H4 (cell line): ENCODE results near the gene GPR176.

DNA sequence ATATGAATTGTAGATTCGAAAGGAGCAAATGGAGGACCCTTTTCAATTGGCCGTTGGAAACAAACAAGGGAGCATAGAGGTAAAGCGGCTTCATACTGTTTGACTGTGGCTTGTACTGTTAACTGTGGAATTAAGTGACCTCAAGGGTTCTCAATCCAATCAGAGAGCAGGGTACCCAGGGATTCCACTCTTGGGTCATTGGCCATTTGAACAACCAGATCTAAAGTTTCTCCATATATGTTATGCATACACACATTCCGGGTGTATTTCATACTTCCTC, 823 bp downstream of the CDIN1 start:
- RAMPAGE, long total RNA, result no peak

DNA sequence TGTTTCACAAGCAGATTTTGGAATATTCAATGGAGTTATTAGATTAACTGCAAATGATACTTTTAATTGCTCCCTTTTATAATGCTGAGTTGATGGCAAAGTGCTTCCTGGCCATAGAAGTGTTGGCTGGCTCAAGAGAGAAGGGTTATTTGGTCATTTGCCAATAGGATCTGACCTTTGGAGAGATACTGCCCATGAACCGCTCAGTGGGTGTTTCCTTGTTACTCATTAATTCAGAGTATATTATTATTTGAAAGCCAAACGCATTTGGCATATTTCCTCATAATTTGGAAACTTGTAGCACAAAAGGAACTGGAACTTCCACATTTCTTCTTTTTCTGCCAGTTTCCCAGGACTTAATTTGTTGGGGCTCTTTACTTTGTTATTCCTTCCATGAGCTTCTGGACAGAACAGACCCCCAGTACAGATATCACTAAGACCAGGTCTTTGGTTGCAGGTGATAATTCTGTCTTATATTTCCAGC, 234.7 kb downstream of the CDIN1 start:
- RAMPAGE, long total RNA, result no peak

DNA sequence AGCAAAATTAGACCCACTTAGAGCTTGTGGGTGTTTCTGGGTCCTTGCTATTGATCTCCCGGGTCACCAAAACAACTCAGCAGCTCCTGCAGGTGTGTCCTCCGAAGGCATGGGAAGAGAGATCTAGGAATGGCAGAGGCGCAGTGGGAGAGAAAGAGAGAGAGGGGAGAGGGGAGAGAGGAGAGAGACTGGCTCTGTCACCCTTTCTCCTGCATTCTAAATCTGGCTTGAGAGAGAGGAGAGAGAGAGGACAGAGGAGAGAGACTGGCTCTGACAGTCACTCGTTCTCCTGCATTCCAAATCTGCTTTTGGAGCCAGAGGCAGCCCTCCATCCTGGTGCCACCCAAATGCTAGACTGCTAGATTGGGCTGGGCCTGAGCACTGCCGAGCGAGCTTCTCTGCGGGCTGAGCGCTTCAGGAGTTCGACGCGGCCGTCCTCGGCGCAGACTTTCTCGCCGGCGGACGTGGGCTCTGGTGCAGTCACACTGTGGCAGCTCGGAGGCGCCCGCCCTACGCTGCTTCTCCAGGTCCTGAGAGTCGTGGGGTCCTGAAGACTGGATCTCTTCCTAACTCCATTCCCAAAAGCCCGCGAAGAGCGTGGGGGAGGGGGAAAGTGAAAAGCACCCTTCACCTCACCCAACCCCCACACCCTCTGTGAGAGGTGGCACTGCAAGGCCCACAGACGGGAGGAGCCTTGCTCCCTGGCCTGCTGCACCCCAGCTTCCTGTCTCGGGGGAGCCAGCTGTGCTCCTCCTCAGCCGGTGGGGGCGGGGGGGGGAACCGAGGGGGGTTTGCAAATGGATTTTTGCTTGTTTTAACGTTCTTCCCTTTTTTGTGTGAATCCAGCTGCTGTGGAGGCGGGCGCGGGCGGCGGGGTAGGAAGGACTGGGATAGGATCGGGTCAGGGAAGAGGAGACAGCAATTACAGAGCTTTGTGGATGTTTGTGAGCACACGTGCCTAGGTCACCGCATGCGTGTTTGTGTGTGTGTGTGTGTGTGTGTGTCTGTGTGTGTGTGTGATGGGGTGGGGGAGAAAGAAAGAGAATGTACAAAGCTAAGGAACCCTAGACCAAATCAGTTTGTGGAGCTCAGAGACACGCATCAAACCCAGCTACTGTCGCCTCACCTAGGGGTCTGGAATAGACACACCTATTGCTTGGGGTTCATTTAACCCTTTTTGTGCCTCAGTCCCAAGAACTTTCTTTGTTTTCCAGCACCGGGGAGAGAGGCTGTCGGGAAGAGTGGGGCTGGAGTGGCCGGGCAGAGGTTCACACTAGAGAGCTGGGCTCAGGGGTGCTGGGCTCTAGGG, 222.1 kb downstream of the MEIS2 start:
- RAMPAGE, long total RNA, result no peak

DNA sequence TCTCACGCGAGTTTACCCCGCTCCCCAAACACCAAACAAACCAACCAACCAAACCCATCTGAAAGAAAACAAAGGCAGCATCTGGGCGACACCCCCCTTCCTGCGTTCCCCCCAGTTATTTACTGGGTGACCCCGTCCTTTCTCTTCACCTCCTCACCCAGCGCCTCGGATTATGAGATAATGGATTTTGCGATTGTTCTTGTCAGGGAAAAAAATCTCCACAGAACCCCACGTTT, 212.7 kb downstream of the MEIS2 start:
- RAMPAGE, long total RNA, result no peak

GRCh38 chr15:37015914-37016848, 84.2 kb downstream of the MEIS2 start:
- RAMPAGE, long total RNA, result no peak

- RAMPAGE, long total RNA, result no peak
These were observed 6.0 kb downstream of the MEIS2 start for GRCh38 chr15:37094001-37095094.

DNA sequence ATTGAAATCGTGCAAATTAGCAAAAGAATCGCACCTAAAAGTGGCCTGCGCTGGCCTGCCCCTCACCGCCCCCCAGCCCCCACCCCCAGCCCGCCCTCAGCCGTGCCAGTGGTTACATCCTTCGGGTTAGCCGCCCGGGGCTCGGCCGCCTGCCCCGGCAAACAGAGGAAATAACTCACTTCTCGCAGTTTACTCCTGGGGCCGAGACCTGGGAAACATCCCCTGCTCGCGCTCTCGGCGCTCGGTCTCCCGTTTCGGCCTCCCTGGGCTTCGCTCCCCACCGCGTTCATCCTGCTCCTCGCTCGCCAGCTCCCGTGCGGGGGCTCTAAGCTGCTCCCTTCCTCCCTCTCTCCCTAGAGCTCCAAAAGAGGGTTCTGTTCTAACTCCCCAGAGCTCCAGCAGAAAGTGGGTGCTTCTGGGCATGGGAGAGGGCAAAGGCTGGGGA, 5.2 kb downstream of the MEIS2 start:
- RAMPAGE, long total RNA, result no peak

- RAMPAGE, long total RNA, result no peak
These were observed 5.5 kb upstream of the MEIS2 start for GRCh38 chr15:37105644-37106493.

GRCh38 chr15:37106575-37107763, 6.6 kb upstream of the MEIS2 start:
- RAMPAGE, long total RNA, result no peak

DNA sequence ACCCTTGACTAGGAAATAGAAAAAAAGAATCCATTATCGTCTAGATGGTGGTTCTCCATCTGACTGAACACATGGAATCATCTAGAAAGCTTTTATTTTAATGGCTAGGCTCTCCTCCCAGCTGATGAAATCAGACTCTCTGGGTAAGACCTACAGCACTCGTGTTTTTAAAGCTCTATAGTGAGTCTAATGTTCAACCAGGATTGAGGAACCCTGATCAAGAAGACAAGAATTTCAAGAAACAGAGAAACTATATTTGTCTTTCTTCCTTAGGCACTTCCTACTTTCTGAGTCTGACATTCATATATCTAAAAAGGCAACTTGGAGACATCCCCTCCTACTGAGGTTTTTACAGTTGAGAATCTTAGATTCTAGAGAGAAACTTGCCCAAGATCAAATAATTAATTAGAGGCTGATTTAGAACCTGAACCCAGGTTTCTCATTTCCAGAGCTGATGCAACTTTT, 118.8 kb downstream of the TMCO5A start:
- RAMPAGE, long total RNA, result no peak

GRCh38 chr15:38068894-38069490, 134.6 kb downstream of the TMCO5A start:
- RAMPAGE, long total RNA, result no peak

GRCh38 chr15:38560343-38560970, 4.2 kb downstream of the RASGRP1 start:
- RAMPAGE, long total RNA, result no peak

- RAMPAGE, long total RNA, result no peak
These were observed 381.8 kb upstream of the THBS1 start for GRCh38 chr15:39198929-39199642.

- RAMPAGE, long total RNA, result no peak
These were observed 338.4 kb upstream of the THBS1 start for GRCh38 chr15:39242396-39242866.

DNA sequence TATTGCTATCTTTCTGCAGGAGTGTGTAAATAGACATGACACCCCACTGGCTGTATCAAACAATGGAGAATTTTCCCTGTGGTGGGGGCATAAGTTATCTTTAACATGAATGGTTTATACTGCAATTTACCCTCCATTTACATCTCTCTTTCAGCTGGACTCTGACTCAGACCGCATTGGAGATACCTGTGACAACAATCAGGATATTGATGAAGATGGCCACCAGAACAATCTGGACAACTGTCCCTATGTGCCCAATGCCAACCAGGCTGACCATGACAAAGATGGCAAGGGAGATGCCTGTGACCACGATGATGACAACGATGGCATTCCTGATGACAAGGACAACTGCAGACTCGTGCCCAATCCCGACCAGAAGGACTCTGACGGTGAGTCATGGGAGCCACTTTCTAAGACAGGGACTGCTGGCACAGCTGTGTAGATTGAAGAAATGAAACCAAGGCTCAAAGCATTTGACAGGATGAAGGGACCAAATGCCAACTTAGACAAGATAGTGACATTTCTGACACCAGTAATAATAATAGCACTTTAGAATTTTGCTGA, 11.6 kb downstream of the THBS1 start:
- RAMPAGE, long total RNA, result no peak

DNA sequence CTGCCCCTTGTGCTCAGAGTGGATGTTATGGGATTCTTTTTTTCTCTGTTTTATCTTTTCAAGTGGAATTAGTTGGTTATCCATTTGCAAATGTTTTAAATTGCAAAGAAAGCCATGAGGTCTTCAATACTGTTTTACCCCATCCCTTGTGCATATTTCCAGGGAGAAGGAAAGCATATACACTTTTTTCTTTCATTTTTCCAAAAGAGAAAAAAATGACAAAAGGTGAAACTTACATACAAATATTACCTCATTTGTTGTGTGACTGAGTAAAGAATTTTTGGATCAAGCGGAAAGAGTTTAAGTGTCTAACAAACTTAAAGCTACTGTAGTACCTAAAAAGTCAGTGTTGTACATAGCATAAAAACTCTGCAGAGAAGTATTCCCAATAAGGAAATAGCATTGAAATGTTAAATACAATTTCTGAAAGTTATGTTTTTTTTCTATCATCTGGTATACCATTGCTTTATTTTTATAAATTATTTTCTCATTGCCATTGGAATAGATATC, 15.8 kb downstream of the THBS1 start:
- RAMPAGE, long total RNA, result no peak

- RAMPAGE, long total RNA, result no peak
These were observed 14.9 kb upstream of the FSIP1 start for GRCh38 chr15:39797346-39798040.

- RAMPAGE, long total RNA, result no peak
These were observed at the start of gene GPR176 for GRCh38 chr15:39919715-39920506. TSS of gene GPR176 (minus strand) at chr15:39920266.

- RAMPAGE, long total RNA, result no peak
These were observed 26.1 kb downstream of the BMF start for GRCh38 chr15:40082460-40083149.

GRCh38 chr15:40282065-40282506, 778 bp downstream of the ANKRD63 start:
- RAMPAGE, long total RNA, result no peak